A172 (cell line): ENCODE measurements around the genes SH2D1B, CCDC190, RGS4 and RGS5.

DNA sequence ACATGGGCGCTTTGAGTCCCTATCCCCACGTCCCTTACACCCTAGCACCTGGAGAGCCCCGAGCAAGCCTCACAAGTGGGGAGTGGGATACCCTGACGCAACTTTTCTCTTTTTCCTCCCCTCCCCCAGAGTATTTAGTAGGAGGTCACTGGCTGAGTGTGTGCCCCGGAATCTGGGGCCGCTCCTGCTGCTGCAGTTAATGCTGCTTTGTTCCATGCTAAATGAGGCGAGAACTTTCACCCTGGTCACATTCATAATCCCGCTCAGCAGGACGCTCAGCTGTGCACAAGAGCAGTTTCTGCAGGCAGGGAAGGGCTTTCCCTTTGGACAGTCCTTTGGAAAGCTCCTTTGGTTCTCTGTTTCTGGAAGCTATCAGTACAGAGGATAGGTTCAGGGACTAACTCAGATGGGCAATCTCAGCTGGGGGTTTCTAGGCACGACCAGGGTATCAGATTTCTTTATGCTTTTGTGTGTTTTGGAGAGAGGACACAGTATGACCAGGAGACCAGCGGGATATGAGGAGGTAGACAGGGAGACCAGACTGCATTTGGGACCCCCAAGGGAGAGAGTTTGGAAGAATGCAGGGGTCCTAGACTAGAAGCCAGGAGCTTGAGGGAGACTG is 75.9 kb downstream of the NOS1AP start:
- RAMPAGE, long total RNA: no peak

- RAMPAGE, long total RNA: no peak
Observed at GRCh38 chr1:162189185-162190111, 120.0 kb downstream of the NOS1AP start.

GRCh38 chr1:162383769-162384959 is 2.6 kb downstream of the C1orf226 start:
- RAMPAGE, long total RNA: no peak

DNA sequence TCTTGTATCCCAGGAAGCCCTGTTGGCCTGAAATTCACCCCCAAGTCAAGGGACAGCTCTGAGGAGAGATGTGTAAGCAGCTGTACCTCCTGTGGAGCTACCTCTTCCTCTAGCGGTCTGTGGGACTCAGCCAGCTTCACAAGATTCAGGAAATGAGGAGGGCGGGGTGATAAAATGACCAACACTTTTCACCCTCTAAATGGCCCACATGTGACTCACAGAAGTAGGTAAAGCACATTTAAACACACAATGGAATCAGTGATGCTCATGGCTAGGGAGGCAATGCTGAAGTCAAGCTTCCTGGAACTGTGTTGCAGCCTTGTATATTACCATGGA is at the start of gene SH2D1B:
SH2D1B (minus strand) TSS at position 111 of the 336 bp plus-strand sequence.
- RAMPAGE, long total RNA: no peak

DNA sequence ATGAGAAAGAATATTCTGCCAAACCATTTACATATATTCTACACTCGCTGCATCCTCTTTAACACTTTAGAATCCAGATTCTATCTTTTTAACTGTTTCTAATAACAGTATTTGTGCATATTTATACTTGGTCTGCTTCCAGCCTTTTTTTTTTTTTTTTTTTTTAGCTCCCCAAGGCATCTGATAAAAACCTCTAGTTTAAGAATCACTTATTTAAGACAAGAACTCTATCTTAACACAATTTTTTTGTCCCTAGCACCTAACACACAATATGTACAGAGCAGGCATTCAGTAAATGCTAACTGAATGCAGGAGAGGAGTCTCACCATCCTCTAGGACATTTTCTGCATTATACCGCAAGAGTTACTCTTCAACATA is 29.8 kb upstream of the UHMK1 start:
- RAMPAGE, long total RNA: no peak

DNA sequence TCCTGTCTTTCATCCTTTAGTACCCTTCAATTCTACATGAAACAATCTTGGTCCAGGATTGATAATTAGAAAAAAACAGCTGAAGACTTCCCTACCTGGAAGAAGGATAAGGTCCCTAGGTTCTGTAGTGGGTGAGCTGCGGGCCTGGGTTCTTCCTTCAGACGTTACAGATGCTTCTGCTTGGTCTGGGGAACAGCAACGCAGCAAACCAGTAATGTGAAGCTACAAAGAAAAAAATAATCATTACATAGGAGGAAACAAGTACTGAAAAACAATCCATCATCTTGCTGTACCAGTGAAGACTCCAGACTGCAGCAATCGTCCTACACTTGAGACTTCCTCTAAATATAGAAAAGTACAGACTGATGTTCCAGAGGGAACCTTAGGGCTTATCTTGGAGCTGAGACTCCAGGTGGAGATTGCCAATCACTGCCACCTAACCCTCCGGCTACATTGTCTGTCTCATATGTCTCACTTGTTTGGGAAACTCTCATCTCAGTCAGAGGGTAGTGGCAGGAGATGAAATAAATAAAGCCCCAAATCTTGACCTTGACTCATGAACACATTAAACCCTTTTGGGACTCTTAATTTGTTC is 9.5 kb upstream of the UHMK1 start:
- RAMPAGE, long total RNA: no peak

GRCh38 chr1:162541458-162542190 is 19.9 kb upstream of the UAP1 start:
- RAMPAGE, long total RNA: no peak

DNA sequence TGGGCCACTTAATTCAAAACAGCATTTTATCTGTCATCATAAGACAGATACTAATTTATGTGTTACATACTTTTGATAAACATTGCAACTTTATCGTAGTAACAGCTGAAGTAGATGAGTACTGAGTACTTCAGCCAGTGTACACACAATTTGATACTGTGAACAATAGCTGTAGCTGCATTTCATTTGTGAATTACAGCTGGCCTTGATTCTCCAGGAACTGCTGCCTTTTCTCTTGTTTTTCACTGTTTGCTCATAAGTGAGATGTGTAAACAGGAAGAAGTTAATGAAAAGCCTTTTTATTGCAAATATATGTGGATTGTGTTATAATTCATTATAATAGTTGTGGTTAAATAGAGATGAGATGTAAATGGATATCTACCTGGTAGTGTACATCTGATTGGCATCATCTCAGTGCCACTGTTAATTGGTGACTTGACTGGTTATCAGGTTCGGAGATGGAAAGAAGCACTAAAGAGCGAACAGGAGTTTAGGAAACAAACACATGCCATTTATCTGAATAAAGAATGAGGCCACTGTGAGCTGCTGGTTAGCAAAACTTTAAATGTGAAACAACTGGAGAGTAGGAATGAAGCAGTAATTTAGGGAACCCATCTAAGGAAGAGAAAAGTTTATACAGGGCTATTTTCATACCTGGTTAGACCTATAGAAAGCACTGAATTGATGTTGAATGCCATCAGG is 10.4 kb downstream of the UAP1 start:
- RAMPAGE, long total RNA: no peak

DNA sequence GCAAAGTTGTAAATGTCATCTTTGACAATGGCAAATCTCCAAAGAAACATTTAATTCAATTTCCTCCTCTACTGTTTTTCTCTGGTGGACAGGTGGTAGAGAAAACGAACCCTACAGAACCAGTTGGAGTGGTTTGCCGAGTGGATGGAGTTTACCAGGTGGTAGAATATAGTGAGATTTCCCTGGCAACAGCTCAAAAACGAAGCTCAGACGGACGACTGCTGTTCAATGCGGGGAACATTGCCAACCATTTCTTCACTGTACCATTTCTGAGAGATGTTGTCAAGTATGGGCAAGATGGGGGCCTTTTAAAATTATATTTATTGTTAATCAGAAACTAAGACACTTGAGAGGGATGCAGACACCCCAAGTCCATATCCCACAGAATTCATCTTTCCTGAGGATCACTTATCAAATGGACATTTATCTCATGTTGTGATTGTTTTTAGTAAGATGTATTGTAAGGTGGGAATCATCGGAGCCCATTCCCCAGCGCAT is 25.9 kb downstream of the UAP1 start:
- RAMPAGE, long total RNA: no peak

DNA sequence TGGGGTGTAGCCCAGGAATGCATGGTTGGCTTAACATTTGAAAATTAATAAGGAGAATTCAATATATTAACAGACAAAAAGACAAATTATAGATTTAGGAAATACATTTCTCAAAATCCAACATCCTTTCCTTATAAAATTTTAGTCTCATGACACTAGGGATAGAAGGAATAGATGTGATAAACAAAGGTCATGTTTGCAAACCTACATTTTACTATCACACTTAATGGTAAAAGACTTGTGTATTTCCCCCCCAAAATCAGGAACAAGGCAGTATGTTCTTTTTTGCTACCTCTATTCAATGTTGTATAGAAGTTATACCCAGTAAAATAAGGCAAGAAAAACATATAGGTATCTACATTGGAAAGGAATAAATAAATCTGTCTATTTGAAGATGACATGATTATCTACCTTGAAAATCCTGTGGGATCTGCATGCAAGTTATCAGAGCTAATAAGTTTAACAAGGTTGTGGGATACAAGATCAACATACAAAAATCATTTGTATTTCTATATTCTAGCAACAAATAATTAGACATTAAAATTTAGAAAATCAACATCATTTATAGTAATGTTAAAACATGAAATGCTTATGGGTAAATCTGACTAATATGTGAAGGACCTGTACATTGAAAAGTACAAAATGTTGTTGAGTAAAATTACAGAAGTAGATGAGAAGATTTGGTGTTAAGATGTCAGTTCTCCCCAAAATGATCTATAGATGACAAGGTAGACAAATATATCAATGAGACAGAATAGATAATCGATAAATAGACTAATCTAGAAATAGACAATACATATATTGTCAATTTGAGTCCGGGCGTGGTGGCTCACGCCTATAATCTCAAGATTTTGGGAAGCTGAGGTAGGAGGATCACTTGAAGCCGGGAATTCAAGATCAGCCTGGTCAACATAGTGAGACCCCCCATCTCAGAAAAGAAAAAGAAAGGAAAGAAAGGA is 22.1 kb upstream of the DDR2 start:
- RAMPAGE, long total RNA: no peak

DNA sequence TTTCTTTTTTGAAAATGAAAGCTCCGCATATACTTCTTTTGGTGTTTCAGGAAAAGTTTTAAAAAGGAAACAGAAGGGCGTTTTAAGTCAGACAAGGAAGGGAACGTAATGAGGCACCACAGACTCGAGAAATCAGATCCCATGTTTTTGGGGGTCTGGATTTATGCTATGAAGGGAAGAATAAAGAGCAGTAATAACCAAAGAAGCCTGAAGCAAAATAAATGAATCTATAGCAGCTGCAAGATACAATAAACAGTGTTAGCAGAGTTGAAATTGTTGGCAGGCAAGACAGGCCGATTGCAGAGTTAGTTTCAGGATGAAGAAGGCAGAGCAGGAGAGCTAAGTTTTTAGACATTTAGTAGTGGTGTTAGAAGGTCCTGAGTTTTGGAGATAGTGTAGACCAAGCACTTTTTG is 408 bp downstream of the DDR2 start:
- RAMPAGE, long total RNA: no peak

- RAMPAGE, long total RNA: no peak
Observed at GRCh38 chr1:162696143-162697308, 64.3 kb downstream of the DDR2 start.

- RAMPAGE, long total RNA: no peak
Observed at GRCh38 chr1:162719639-162720292, 70.7 kb upstream of the HSD17B7 start.

DNA sequence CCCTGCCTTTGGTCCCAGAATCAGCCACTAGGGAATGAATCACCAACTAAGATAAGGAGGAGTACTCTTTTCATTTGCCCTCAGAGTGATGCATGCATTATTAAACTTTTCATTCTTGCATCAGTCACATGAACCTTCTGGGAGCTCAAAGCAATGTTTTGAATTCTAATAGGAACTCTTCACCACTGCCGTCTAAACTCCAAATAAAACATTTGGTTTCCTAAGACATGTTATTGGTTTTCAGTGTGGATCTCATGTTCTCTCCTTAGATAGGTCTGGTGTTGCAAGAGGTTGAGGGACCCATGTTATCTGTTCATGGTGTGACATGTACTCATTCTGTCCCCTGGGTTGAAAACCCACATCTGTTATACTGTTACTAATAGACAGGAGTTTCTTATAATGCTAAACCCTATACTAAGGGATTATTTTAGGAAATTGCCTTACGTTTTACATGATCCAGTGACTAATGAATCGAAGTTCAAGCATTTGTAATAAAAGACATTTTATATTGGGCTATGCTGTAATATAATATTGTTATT is 17.8 kb upstream of the HSD17B7 start:
- RAMPAGE, long total RNA: no peak

DNA sequence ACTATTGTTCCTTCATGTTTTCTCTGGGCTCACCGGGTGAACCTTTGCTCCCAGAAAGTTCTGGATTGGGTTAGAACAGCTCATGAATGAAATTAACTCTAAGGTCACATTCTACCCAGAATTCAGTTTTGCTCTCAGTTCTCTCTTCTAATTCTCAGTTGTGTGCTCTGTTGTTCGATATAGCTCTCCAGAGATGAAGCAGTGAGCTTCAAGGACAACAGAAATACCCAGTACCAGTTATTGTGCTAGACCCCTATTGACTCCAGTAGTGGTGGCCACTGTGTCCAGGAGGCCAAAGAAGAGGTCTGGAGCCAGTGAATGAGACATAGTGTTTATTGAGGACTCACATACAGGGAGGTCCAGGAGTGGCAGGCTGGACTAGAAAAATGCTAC is 26.8 kb downstream of the CCDC190 start:
- RAMPAGE, long total RNA: no peak

GRCh38 chr1:162860828-162861376 is at the start of gene CCDC190:
TSS of gene CCDC190 (minus strand) at chr1:162861175.
- RAMPAGE, long total RNA: no peak

- RAMPAGE, long total RNA: start-site peak on the plus strand at chr1:163069358-163069413, 37 and 199 reads in 2 replicates
Observed at GRCh38 chr1:163069109-163069580, at the start of gene RGS4. TSS of gene RGS4 (plus strand) at chr1:163069361.

- RAMPAGE, long total RNA: start-site peak on the minus strand at chr1:163202904-163202919, 22 and 43 reads in 2 replicates
Observed at GRCh38 chr1:163202771-163203567, at the start of gene RGS5. TSS of gene RGS5 (minus strand) at chr1:163202916.

GRCh38 chr1:164576113-164577199 is 17.5 kb downstream of the PBX1 start:
- RAMPAGE, long total RNA: no peak

DNA sequence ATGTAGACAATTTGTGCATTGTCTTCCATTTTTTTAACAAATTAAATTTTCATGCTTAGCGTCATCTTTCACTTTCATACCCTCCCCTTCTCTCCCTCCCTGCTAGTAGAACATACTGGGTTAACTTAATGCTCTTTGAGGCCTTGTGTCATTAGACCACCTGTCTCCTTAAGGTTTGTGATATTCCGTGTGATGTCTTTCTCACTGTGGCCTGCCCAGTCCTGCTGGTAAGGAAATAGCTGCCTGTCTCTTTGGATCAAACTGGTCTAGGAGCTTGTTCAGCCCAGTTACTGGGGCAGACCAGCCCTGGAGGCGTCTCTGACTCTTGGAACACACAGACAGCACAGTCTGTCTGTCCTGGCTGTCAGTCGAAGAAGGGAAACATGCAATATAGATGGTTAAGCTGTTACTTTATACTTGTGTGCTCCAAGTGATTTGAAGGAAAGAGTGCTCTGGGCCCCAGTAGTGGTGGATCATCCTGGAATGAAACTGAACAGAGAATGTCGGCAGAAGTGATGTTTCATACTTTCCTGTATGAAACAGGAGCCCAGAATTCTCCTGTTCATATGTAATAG is 20.4 kb downstream of the PBX1 start:
- RAMPAGE, long total RNA: no peak